Occipital lobe (tissue), 2 donors: Measurements from ENCODE around the genes HIF1AN, SFXN3 and LDB1.

DNA sequence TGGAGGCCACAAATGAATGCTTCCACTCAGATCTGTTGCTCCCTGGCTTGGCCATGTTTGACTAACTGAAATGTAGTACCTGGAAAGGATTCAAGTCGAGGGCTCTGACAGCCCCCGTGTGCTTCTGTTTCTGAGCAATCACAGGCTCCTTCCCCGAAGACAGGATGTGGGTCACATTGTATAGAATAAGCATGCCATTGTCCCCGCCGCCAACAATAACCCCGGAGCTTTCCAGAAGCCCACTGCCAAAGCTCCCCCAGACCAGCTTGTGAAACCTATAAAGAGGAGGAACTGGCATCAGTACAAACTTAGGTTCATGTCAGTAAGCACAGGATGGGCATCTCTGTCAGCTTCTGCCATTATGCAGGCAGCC, 10.4 kb downstream of the SEC31B start:
- RAMPAGE, long total RNA, result no peak

DNA sequence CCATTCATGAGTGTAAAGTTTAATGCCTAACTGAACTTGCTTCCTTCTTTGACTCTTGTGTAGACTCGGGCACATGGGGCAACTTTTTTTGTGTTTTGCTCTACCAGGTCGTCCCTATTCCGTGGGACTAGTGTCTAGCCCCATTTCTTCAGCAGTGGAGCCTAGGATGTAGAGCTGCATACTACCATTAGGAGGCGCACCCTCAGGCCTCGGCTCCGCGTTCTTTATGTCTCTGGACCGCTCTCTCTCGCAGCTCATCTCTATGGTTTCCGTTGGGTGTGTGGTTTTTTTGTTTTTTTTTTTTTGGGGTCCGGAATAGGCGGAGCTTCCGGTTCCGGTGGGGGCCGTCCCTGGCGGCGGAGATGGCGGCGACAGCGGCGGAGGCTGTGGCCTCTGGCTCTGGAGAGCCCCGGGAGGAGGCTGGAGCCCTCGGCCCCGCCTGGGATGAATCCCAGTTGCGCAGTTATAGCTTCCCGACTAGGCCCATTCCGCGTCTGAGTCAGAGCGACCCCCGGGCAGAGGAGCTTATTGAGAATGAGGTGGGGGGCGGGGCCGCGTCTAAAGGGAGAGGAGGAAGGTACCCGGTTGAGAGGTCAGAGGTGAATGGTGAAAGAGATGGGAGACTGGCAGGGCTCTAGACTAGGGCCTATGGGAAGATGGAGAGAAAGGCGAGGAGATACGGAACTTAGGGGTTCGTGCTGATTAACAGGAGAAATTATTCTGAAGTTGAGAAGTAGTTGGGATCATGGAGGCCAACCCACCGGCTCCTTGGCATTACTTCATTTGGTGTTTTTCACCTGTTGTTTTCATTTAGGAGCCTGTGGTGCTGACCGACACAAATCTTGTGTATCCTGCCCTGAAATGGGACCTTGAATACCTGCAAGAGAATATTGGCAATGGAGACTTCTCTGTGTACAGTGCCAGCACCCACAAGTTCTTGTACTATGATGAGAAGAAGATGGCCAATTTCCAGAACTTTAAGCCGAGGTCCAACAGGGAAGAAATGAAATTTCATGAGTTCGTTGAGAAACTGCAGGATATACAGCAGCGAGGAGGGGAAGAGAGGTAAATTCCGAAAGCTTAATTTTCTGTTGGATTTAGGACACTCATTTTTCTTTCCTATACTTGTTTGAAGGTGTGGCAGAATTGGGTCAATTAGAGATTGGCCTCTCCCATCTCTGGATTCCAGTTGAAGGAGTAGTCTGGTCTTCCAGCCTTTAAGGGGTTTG, at the start of gene HIF1AN:
TSS of gene HIF1AN (plus strand) at position 347 of the 1,229 bp plus-strand sequence.
- RAMPAGE, long total RNA, result start-site peak on the plus strand centred at position 603 of the sequence, 97 bp wide, 18 and 23 reads in 2 replicates

- RAMPAGE, long total RNA, result no peak
Measured at GRCh38 chr10:100561833-100562633, 26.3 kb downstream of the HIF1AN start.

- RAMPAGE, long total RNA, result no peak
Measured at GRCh38 chr10:100735124-100736069, 10.0 kb upstream of the PAX2 start.

- RAMPAGE, long total RNA, result no peak
Measured at GRCh38 chr10:101000003-101001090, 739 bp downstream of the LZTS2 start.

DNA sequence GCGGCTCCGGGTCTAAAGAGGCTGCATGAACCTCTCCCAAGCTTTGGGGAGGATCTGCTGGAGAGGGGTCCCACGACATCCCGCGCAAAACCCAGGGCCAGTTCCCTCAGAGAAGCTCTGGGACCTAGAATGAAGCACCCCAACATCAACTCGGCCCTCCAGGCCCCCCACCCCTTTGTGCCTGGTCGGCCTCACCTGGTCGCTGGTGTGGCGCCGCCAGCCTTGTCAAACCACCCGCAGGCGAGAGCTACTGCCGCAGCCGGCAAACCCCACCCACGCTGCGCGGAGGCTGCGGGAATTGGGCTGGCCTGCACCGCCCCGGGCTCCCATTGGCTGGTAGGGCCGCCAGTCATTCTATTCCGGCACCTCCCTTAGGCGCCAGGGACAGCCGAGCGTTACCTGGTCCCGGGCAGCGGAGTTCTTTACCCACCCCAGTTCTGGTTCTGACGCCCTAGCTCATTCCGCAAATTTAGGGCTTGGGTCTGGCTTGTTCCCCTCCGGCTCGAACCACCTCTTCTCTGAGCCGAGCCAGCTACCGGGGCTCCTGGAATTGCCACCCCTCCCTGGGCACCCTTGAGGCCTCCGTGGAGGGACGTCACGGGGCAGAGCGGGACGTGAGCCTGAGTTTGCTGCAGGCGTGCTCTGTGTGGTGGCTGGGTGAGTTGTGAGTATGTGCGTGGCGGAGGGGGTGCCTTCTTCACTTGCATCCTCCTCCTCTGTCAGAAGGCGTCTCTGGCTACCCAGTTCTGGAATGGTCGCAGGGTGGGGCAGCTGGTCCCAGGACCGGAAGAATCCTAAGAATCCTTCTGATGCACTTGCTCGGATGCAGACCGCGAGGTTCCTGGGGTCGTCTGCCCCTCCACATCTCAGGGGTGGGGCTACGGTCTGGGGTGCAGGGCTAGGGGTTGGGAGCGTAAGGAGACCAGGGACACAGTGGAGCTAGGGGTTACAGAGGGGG, at the start of gene SFXN3:
TSS of gene SFXN3 (plus strand) at position 357 of the 958 bp plus-strand sequence.
- RAMPAGE, long total RNA, result no peak

- RAMPAGE, long total RNA, result no peak
Measured at GRCh38 chr10:101047887-101048725, 13.7 kb upstream of the KAZALD1 start.

DNA sequence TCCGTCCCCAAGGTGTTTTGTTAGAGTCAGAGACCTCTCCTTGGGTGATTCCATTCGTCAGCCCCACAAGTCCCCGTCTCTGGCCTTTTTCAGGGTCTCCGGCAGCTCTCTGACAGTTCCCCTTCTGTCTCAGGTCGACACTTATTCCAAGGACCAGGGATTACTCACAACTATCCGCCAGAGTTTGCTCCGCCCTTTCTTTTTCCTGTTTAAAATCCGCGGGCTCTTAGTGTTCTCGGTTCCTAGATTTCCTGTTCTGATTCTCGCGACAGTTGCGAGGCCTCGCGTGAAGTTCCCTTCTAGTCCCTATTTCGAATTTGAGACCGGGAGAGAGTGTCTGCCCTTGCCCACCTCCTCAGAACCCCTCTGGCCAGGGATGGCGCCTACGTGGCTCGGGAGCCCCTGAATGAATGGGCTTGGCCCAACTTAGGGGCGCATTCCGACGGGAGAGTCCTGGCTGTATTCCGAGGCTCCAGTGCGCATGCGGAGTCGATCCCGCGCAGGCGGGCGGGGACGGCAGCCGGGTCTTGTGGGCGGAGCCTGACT, 1.2 kb upstream of the KAZALD1 start:
- RAMPAGE, long total RNA, result no peak

DNA sequence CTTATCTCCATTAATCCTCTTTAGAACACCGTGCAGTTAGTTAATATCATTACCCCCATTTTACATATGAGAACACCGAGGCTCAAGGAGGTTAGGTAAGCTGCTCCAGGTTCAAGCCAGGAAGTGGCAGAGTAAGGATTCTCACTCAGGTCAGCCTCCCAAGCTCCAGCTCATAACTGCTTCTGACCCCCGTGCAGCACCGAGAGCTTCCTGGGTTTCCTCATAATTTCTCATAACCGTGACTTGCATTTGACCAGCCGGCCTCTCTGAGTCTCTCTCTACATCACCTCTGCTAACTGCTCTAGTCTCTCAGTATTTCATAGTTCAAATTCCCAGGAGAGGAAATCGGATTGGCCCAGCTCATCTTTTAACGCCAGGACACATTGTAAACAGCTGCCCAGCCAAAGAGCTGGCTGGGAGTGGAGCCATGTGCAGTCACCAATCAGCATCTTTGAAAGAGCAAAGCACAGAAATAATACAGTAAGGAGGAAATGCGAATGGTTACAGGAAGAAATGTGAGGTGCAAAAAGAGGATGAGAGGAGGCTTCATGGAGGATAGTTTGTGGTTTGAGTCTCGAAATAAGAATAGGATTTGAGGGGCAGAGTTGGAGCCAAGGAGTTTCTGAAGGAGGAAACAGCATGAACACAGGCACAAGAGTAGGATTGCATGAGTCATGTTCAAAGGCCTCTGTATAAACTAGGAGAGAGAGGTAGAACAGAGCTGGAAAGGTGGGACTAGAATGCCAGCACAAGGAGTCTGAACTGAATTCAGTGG, 15.1 kb upstream of the LBX1 start:
- RAMPAGE, long total RNA, result no peak

DNA sequence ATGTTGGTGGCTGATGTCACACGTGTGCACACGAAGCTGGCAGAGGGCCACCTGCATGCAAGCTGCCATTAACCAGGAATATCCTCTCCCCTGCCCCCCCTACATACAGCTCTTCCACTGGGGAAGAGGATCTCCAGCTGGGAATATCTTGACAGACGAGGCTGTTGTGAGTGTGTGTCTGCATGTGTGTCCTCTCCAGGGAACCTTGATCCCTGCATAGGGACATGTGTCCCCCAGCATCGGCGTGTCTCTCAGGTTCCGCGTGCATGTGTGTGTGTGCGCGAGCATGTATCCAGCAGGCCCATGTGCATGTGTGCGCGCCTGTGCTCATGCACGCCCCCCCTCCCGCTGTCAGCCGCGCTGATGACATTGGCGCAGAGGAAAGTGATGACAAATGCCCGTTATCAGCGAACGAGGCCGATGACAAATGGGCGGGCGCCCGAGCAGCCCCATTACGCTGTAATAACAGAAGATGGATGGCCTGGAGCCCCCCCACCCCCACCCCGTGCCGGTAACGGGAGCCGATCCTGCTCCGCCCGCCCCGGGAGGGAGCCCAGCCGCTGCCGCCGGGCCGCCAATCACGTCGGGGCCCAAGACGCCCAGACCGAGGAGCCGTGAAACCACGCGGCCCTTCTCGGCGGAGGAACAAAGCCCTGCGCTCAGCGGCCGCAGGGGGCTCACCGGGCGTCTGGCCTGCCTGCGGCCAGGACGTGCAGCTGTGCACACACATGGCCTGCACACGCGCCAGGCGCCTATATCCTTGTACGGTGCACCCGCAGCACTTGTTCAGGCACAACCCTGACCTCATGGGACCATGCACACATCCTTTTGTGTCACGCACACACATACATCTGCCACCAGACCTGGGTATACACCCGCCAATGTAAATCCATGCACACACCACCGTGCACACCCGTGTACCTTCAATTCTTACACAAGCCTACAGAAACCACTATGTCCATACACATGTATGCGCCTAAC, 21.6 kb downstream of the POLL start:
- RAMPAGE, long total RNA, result no peak

- RAMPAGE, long total RNA, result no peak
Measured at GRCh38 chr10:101652852-101653884, 41.8 kb downstream of the FBXW4 start.

GRCh38 chr10:101939189-101939655, 95.6 kb upstream of the KCNIP2 start:
- RAMPAGE, long total RNA, result no peak

DNA sequence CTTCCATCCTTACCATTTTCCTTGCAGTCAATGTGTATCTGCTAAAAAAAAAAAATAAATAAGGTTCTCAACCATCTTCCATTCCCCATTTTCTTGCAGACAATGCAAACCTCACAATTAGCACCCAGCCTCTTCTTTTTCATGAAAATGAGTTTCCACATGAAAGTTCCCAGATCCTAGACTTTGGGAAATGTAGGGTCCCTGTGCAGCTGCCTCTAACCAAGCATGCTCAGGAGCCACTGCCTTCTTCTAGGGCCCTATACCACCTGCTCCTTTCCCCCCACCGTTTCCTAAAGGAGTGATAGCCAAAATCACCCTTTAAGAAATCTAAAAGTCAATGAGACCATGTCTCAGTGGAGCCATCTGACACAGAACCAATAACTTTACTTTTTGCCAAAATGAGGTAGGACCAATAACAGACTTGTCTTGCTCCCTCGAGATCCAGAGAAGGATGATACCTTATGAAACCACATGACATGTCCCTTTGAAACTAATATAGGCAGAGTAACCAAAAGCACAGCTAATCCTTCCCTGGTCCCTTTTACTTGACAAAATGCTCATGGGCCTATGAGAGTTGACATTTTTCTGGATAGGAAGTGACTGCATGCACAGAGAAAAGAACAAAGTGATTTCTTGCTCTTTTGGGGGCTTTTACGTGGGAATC, 87.8 kb downstream of the ARMH3 start:
- RAMPAGE, long total RNA, result no peak

- RAMPAGE, long total RNA, result no peak
Measured at GRCh38 chr10:102120041-102121004, at the start of gene LDB1. Gene LDB1, minus strand, starts transcription at chr10:102120368.

GRCh38 chr10:102121549-102121804, 1.3 kb upstream of the LDB1 start:
- RAMPAGE, long total RNA, result no peak

- RAMPAGE, long total RNA, result no peak
Measured at GRCh38 chr10:102400386-102401033, 5.0 kb downstream of the NFKB2 start.

DNA sequence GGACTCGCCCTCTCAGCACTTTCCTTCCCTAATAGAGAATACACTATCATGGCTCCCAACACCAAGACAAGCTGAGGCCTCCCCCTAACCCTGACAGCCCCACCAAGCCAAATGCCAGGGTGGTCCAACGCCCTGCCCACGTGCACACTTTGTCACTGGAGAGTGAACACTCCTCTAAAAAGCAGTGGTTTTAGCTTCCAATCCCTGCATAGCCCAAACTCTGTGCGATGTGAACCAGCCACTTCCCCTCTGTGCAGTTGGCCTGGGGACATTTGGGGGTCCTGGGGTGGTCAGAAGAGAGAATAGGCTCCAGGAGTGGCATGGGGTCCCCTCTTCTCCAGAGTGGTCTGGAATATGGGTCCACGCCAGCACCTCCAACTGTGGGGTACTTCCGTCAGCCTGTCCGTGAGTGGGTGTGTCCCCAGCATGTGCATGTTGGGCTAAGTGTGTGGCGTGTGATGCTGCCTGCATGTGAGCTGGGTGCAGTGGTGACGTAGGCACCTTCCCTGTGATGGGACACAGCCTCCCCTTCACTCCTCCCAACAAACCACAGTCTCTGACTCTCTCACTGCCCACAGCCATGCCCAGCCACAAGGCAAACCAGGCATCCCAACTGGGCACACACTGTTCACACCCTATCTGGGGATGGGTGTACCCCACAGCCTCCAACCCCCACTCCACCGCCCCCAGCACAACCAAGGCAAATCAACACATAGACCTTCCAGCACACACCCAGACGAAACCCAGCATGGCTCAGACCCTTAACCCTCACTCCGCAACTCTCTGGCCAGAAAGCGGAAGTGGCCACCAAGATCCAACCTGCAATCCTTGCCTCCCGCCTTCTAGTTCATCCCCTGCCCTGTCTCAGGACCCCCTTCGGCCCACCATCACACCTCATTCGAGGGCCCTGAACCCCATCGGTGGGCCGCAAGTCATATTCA, 10.6 kb downstream of the PSD start:
- RAMPAGE, long total RNA, result no peak

- RAMPAGE, long total RNA, result no peak
Measured at GRCh38 chr10:102434517-102434995, 2.2 kb upstream of the CUEDC2 start.

GRCh38 chr10:102436143-102437231, 4.1 kb upstream of the CUEDC2 start:
- RAMPAGE, long total RNA, result no peak

- RAMPAGE, long total RNA, result no peak
Measured at GRCh38 chr10:102449404-102450286, 1.7 kb downstream of the C10orf95 start.